ENCODE measurements around a stretch of chr6.

DNA sequence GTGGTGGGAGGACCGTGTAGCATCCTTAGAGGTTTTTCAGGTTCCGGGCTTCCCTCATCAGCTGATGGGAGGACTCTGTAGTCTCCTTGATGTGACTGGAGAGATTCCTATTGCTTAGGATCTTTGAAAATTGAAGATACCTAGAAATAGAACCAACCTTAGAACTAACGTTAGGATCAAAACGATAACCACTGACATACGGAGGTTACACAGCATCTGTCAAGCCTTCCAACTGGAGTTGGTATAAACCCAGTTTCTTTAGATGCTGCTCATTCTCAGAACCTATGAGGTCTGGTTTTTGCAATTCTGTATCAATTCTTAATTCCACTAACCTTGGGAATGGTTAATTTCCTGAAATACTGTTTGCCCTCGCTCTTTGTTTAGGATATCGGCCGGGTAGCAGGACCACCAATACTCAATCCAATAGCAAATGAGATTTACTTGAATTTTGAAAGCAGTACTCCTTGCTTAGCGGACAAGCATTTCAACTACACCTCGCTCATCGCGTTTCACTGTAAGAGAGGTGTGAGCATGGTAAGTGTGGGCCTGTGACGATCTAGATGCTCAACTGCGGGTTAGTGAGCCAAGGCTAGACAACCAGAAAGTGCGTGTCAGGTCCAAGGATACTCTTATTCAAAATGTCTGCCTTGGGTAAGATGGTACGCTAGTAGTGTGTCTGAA, 46.0 kb upstream of the SLC22A1 start:
- RRBS = 95% methylated on average over 2 of the region's 16 CpGs

- RRBS = no CpG with 5 or more reads among the region's 3 CpGs
These were observed 25.9 kb upstream of the SLC22A1 start for GRCh38 chr6:160095708-160096138.

DNA sequence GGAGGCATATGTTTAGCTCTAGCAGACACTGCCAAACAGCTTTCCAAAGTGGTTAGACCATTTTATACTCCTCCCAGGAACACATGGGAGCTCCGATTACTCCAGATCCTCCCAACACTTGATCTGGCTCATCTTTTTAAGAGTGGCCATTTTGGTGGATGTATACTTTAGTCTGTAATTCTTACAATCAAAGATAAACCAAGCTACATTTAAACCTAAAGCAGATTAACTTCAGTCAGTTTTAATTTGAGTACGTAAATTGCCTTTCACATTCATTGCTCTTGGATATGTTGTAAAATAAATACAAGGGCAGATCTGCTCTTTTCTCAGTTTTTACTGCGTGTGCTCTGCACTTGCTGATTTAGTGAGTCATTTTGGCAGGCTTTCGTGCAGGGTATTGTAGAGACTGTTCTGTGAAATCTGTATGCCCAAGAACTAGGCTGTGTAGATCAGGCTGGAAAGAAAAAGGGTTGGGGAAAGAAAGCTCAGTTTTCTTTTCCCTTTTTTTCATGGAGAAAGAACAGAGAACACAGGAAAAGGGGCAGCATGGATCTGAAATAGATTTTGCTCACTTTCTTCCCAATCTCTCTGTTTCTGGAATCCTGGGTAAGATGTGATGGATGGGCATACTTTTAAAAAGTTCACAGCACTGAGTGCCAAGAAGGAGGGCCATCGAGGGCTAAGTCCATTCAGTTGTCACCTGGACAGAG, 19.7 kb downstream of the SLC22A1 start:
- RRBS = no CpG with 5 or more reads among the region's 5 CpGs

- RRBS = no CpG with 5 or more reads among the region's 2 CpGs
These were observed 13.7 kb upstream of the SLC22A2 start for GRCh38 chr6:160272243-160272814.

GRCh38 chr6:160275054-160276134, 16.8 kb upstream of the SLC22A2 start:
- RRBS = no CpG with 5 or more reads among the region's 28 CpGs

DNA sequence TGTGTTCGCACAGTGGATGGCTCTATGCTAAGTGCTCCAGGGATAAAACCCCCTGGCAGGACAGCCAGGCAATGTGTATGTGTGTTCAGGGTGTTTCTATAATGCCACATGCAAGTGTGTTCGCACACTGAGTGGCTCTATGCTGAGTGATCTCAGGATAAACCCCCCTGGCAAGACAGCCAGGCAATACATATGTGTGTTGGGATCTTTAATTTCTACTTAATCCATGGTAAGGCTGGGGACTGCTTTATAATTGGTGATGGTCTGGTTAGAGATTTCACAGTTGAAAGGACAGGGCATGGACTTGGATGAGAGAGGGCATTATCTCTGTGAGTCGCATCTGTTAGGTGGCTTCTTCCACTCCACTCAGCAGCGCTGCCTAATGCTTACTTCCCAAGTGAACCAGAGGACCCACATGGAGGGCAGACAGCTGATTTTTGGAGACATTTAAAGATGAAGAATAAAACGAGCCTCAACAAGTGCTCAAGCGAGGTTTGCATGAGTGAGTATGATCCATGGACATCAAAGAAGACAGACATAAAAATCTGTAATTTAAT, 2.1 kb downstream of the SLC22A3 start:
- RRBS = no CpG with 5 or more reads among the region's 6 CpGs

DNA sequence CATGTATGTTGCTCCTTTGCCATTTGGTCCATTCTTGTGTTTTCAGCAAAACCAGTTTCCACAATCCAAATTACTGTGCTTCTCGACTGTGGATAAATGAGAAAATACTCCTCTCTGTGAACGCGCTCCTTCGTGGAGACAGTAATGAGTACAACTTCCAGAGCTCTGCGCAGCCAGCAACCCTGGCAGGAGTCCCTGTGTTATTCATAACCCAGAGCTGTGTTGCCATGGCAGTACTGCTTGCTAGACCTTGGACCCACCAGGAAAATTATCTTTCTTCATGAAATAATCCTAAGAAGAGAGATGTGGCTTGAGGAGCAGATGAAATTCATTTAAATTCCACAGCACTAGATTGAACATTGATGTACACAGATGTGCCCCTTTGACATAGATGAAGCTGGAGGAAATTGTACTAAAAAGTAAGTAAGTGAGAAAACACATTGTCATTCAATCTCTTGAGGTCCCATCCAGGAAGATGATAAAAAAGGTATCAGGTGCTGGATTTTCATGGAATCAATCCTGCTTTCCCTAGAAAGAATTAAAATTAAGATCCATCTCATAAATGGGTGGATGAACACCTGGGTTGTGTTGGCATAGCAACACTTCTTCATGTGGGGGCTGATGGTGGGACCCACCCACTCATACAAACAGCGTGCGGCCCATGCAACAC, 73.8 kb downstream of the SLC22A3 start:
- RRBS = no CpG with 5 or more reads among the region's 7 CpGs

- RRBS = no CpG with 5 or more reads among the region's 3 CpGs
These were observed 83.3 kb downstream of the SLC22A3 start for GRCh38 chr6:160431430-160431890.

- RRBS = no CpG with 5 or more reads among the region's 5 CpGs
These were observed 119.8 kb downstream of the MAP3K4 start for GRCh38 chr6:161111309-161111757.

DNA sequence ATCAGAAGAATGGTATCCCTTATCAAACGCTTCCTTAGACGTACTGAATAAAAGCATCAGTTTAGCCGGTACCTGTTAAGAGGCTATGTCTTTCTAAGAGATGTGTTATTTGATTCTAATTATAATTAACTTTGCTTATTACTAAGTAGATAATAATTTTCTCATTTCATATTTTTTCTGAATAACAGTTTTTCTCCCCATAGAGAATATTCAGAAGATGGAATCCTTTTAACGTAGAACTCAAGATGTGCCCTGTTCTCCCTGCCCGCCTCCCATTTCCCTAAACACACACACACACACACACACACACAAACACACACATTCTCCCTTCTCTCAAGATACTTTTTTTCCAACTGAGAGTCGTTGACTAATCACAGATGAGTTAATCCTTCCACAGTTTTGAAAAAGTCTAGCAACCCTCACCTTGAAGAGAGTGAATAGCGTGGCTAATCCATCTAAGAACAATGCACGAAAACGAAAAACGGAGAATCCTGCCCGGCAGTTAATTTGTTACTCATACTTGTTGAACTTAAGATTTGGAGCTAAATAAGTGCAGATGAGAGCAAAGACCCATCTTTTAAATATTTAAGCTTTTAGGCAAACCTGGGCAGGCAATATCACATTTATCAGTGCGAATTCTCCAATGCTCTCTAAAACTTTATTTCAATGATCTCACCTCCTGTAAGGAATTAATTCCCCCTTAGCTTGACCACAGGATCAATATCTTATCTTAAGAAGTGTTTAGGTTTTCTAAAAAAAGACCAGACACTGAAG, 1.3 kb downstream of the AGPAT4 start:
- RRBS = no CpG with 5 or more reads among the region's 12 CpGs

- RRBS = no CpG with 5 or more reads among the region's 7 CpGs
These were observed 132.8 kb upstream of the AGPAT4 start for GRCh38 chr6:161406583-161407044.

DNA sequence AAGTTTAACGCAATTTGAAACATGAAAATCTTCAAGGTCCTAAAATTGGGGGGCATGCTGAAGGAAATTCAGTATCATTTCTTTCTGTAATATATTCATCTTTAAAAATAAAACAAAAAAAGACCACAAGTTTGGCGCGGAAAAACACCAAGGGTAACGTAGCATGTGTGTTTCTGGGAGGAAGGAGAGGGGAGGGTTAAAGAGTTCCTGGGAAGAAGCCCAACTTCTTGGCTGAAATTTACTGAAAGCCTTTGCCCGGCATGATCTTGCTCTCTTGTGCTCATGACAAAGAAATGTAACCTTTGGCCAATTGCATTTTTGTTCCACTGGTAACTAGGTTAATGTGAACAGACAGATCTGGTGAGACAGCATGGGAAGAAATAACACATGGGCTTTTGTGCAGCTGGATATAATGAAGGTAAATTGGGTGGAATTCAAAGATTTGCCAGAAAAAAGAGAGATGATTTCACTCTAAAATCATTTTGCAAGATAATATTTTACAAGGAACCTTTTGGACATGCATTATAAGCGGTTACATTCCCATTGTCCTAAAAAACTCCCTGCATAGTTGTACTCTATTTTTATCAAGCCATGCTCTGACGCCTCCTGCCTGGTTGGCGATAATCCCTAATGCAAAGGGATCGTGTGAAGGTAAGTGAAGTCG, 161.0 kb upstream of the AGPAT4 start:
- RRBS = no CpG with 5 or more reads among the region's 10 CpGs

- RRBS = no CpG with 5 or more reads among the region's 2 CpGs
These were observed 493.0 kb downstream of the PRKN start for GRCh38 chr6:162234643-162234901.

DNA sequence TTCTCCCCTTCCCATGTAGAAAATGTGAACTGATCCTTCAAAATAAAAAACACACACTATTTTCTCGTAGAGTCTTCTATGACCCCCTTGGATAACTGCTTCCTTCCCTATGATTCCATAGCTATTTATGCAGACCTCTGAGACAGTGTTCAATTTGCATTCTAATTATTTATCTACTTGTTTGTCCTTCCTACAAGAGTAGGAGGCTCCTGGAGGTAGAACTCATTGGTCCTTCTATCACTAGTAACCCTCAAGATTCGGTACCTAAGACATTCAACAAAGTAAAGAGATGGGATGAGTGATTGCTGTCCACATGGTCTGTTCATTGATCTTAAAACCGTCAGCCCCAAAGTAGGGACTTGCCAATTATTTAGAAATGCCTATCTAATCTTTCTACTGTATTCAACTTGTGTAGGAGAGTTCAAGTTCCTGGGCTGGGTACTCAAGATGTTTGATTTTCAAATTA, 67.1 kb downstream of the PRKN start:
- RRBS = no CpG with 5 or more reads among the region's 3 CpGs

GRCh38 chr6:162681279-162681966, 46.1 kb downstream of the PRKN start:
- RRBS = no CpG with 5 or more reads among the region's 2 CpGs

GRCh38 chr6:163288684-163289032, 125.9 kb upstream of the QKI start:
- RRBS = no CpG with 5 or more reads among the region's 5 CpGs

GRCh38 chr6:163335462-163336159, 78.9 kb upstream of the QKI start:
- RRBS = 3% methylated on average over 8 of the region's 29 CpGs

DNA sequence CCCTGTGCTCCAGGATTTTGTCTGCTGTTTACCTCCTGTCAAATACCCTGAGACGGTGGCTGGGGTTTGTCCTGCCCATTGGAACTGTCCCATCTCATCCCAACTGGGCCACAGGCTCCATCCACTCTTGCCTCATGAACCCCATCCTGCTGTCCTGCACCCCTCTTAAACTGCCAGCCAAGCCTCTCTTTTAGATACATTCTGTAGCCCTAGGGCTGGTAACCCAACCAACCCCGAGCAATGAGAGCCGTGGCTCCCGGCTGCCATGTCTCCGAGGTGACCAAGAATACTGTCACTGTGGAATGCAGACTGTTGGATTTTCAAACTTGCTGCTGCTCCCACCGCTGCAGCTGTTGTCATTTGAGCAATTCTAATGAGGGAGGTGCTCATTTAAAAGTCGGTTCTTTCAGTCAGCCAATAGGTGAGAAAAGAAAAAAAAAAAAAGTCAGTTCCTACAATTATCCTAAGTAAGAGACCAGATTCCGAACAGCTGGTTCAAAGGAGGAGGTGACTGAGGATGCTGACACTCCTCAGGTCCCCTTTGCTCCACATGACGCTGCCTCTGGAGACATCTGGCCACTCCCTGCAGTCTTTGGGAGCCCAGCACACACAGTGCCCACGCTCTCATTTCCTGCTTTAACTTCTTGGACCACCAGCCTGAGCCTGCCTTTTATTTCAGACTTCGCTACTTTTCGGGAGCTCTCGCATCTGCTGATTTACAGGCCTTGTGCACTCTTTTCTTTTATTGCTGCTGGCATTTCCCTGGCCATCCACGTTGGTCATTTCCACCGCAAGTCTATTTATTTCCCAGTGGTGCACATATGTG, 72.9 kb upstream of the QKI start:
- RRBS = no CpG with 5 or more reads among the region's 15 CpGs

DNA sequence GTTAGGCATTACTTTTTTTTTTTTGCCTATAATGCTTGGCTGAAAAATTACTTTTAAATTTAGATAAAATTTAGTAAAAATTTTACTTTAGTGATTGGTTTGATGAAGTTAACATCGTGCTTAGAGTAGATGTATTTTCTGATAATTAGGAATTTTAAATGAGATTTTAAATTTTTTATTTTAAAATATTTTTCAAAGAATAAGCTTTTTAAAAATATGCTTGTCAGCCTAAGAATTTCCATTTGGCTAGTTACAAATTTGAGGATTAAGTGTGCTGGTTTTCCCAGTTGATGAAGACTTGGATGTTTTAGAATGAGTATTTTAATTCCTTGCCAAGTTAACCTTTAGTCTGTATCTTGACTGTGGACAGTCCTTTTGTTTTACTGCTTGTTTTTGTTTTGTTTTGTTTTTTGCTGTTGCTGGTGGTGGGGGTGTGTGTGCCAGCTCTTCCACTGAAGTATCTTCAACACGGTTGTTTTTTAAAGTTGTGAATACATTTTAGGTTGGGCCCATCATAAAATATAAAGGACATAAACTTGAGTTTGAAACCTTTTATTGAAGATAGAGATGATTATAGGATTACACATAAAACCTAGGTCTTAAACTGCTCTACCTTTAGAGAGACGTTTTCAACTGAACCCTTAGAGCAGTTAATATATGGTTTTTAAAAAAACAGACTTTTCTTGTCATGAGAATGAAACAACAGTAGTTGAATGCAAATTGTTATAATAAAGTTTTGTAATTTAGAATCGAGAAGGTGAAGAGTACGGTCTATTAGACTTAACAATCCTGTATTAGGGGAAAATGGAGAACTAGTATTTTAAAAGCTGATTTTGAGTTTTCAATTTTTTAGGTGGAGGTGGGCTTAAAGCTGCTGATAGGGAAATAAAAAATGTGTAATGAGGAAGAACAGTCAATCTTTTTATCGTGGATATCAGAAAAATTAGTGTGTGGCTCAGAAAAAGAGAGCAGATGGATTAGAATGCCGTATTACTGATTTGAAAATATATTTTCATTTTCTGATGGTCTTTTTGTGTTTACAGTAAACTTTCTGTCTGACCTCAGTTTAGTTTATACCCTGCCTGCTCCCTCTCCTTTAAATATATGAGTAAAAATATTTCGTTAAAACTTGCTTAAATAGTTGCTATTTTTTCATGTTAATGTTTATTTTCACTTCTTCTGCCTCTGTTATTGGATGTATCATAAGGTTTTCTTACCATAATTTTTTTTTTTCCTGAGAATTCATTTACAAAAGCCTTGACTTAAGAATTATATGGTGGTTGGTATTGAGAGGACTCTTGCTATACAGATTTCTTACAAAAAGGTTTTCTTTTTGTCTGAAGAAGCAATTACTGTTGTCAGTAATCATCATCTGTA, 4.1 kb downstream of the QKI start:
- RRBS = no CpG with 5 or more reads among the region's 8 CpGs

DNA sequence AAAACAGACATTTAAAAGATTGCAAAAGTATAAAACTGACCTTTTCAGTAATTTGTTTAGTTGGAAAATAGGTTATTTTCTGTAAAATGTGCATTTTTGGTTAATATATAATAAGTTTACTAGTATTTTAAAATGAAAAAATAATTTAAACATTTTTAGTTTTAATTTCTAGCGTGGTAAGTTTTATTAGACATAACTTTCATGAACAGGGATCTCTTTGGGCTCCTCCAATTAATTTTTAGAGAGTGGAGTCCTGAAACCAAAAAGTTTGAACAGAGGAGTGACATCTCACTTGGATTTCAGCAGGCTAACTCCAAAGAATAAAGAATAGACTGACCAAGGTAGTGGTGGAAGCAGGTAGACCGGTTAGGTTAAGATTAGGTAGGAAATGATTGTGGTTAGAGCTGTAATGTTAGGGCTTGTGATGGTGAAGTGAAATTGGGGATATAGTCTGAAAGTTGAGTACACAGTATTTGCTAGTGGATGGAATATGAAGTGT, 27.7 kb downstream of the QKI start:
- RRBS = no CpG with 5 or more reads among the region's 2 CpGs